GM23248 (cell line): ENCODE results near the gene STAB2.

GRCh38 chr12:102121020-102121286, 970 bp downstream of the PARPBP start:
- RAMPAGE, long total RNA, result no peak

DNA sequence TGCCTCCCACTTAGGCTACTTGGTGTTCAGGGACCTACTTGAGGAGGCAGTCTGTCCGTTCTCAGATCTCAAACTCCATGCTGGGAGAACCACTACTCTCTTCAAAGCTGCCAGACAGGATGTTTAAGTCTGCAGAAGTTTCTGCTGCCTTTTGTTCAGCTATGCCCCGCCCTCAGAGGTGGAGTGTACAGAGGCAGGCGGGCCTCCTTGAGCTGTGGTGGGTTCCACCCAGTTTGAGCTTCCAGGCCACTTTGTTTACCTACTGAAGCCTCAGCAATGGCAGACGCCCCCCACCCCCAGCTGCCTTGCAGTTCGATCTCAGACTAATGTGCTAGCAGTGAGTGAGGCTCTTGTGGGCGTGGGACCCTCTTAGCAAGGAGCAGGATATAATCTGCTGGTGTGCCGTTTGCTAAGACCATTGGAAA, 22.9 kb downstream of the PARPBP start:
- RAMPAGE, long total RNA, result no peak

GRCh38 chr12:103114608-103114966, 157.1 kb downstream of the ASCL1 start:
- RAMPAGE, long total RNA, result no peak

DNA sequence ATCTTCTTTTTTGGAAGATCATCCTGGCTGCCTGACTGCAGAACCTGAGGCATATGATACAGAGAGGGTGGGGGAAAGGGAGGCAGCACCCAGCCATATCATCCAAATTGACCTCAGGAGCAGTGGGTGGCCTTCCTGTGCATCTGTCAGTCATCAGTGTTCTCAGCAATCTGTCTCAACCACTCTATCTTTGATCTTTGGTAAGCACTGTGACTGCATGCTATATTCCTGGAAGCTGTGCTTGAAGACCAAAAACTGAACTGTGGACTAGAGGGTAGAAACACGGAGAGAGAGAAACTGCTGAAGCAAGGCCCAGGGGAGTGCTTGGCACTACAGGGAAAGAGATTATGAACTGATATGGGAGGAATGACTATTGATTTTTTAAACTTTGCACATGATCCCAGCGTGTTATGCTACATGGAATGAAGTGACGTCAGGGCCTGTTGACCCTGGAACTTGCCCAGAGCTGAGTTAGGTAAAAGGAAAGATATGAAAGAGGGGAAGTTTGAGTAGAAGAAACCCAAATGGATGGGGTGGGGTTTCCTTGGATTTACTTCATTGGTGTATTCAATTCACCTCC, 171.5 kb downstream of the ASCL1 start:
- RAMPAGE, long total RNA, result no peak

GRCh38 chr12:103586849-103587443, at the start of gene STAB2:
STAB2 (plus strand) TSS chr12:103587273.
- RAMPAGE, long total RNA, result no peak

DNA sequence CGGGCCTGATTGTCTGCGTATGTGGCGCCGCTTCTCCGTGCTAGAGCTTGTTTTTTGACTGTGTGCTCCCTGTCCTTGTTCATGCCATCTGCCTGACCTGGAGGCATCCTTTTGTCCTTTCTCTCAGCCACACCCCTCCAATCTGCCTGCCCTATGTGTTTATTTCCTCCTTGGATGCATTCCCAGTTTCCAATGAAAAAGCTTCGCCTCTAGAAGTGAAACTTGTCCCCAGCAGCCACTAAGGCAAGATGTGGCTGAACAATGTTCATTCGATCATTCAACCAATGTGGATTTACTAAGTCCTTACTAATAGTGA, 98.5 kb downstream of the NT5DC3 start:
- RAMPAGE, long total RNA, result no peak

DNA sequence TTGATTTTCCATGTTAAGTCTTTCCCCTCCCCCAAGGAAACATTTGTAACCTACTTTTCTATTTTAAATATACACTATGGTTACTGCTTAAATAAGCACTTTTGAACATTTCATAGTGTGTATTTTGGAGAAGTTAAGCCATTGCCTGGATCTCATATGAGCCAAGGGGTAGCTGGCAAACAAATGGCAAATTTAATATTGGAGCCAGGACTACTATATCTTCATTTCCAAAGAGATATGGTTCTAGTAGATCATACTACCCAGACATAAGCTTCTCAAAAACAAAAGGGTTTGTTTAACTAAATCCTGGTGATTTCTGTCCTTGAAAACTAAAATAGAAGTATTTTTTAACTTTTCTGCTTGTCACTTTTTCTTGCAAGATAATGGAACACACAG, 43.0 kb upstream of the NT5DC3 start:
- RAMPAGE, long total RNA, result no peak

DNA sequence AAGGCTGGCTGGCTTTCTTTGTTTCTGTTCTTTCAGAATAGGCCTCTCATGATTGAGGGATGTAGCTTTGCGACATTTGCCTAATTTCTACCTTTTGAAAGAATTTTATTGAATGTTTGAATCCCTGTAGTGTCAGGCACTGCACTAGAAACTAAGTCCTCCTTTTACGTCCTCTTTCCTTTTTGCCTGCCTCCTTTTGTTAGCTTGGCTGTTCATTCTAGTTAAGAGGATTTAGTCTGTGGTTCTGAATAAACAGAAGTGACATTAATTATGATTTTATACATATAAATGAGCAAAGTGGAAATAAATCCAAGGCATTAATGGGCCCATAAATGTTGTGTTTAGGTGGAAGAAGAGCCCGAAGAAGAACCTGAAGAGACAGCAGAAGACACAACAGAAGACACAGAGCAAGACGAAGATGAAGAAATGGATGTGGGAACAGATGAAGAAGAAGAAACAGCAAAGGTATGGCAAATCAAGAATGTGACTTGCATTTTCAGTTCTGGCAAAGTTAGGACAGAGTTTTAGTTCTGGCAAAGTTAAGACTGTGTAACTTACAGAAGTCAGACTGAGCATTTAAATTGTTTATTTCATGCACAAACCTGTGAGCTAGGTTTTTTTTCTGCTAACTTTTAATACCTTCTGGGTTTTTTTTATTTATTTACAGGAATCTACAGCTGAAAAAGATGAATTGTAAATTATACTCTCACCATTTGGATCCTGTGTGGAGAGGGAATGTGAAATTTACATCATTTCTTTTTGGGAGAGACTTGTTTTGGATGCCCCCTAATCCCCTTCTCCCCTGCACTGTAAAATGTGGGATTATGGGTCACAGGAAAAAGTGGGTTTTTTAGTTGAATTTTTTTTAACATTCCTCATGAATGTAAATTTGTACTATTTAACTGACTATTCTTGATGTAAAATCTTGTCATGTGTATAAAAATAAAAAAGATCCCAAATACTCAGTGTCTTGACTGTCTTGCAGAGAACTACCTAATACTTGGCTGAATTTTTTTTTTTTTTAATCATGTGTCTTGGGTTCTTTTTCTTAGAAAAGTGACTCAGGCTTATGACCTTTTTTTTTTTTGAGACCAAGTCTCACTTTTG, 9.7 kb downstream of the UQCC6 start:
- RAMPAGE, long total RNA, result no peak

GRCh38 chr12:103962334-103963159, 3.1 kb upstream of the TDG start:
- RAMPAGE, long total RNA, result no peak

GRCh38 chr12:104065113-104065604, 828 bp downstream of the HCFC2 start:
- RAMPAGE, long total RNA, result no peak

GRCh38 chr12:104219267-104219799, 3.8 kb downstream of the TXNRD1 start:
- RAMPAGE, long total RNA, result no peak

DNA sequence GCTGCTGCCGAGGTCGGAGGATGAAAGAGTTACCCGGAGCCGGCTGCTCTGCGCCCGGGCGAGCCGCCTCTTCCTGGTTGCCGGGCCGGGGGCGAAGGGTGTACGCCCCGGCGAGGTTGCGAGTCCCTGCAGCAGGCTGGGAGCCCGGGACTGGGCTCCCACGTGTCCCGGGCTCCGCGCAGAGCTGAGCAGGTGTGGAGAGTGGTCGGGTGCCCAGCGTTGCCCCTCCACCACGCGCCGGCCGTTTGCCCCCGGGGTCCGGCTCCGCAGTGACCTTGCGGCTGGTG, 1.1 kb downstream of the CHST11 start:
- RAMPAGE, long total RNA, result no peak

DNA sequence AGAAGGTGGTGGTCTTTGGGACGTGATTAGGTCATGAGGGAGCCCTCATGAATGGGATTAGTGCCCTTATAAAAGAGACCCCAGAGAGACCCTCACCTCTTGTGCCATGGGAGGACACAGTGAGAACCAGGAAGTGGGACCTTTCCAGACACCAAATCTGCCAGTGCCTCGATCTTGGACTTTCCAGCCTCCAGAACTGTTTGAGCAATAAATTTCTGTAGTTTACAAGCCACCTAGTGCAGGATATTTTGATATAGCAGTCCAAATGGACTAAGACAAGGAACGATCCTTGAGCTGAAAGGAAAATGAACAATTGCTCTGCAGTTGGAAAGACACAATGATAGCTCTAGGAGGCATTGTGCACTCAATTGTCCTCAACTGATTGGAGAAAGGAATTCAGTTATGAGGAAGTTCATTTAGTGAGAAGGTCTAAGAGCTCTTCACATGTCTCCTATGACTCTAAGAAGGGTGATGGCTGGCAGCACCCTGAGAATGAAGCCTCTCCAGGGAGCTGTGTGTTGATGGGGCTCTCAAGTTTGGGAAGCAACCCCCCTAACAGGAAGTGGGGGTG, 20.9 kb downstream of the CHST11 start:
- RAMPAGE, long total RNA, result no peak

DNA sequence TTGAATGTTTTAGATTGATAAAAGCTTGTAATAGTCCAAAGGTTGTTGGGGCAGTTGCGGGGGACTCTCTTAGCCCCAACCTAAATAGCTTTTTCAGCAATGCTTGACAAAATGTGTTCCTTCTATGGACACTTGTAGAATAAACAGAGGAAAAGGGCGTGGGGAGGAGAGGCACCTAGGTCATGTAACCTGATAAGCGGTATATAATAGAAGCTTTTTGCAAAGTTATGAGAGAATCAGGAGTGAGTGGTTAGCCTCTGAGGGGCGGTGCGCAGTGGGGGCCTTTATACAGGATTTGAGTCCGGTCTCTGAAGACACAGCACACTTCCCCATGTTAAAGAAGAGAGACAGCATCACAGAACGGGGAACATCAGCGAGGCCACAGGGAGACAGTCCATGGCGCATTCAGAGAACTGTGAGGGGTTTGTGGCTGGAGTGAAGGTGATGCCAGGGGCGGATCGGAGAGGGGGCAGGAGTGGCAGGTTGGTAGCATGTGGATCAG, 150.6 kb downstream of the CHST11 start:
- RAMPAGE, long total RNA, result no peak

DNA sequence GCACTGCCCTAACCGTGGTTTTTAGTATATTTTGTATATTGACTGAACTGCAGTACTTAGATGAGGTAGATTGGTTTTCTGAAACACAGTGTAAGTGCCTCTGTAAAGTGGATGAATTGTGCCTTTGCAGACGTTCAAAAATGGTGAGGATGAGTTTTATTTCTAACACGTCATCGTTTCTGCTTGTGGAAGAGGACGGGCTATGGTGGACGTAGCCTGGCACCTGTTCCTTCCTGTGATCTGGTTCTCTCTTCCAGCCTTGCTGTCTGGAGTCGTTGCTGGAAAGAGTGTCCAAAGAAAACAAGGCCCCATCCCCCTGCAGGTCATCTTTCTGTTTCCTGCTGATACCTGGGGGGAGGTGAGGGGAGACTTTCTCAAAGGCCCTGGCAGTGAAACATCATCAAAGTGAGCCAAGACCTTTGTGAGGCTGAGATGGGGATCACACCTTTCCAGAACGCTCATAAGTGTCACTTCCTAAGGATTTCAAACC, 235.6 kb downstream of the SLC41A2 start:
- RAMPAGE, long total RNA, result no peak

GRCh38 chr12:104858560-104858959, 99.5 kb downstream of the SLC41A2 start:
- RAMPAGE, long total RNA, result no peak

DNA sequence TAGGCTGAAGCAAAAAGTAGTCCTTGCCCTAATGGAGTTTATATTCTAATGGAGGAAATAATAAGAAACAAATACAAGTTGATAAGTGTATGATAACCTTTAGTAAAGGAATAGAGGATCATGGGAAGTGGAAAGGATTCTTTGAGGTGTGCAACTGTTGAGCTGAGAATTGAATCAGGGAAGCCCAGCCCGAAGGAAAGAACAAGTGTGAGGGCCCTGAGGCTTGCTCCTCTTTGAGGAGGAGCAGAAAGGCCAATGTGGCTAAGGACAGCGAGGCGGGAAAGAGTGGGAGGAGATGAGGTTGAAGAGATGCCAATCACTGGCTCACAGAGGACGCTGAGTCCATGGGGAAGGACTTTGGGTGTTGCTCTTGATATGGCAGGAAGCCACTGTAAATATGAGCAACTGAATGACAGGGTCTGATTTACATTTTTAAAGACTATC, 3.2 kb upstream of the APPL2 start:
- RAMPAGE, long total RNA, result no peak

DNA sequence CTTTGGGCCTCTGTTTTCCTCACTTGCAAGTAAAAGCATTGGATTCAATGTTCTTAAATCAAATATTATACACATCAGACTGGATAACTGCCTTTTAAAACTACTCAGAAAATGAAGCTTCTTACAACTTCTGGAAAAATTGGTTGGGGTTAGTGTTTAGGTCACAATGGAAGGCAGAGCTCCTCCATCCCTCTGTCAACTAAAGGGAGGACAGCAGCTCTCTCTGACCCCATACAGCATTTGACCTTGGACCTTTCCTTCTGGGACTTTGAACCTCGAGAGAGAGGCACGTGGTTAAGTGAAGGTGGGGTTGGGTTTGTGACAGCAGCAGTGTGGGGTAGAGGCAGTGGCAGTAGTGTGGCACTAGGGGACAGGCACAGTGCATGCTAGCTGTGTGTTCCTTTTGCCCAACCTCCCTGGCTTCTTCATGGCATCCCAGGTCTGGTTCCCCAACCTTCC, 9.4 kb upstream of the C12orf75 start:
- RAMPAGE, long total RNA, result no peak

DNA sequence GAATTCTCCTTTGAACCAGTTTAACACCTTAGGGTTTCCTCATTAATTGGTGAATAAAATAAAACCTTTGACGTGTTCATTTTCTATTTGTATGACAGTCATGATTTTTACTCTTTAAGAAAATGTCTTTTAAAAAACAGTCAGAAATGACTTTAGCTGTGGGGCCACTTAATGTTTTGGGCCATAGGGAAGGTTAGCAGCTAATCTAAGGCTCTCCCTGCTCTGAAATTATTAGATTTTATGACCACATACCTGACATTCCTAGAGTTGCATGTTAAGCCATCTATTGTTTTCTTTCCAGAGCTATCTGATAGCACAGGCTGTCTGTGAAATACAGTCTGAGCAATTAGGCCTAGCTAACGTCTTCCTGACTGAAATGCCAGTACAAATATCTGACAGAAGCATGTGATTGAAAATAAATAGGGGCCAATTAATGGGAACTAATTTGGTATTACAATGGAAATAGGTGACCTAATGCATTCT, 115.0 kb downstream of the C12orf75 start:
- RAMPAGE, long total RNA, result no peak

GRCh38 chr12:106246785-106247198, 1.0 kb downstream of the CKAP4 start:
- RAMPAGE, long total RNA, result no peak